Mammary microvascular endothelial cell (primary cell): ENCODE data around the genes LSM6 and EDNRA.

GRCh38 chr4:145178230-145178715 is 2.1 kb downstream of the OTUD4 start:
- RAMPAGE, long total RNA = no peak

- RAMPAGE, long total RNA = no peak
These were observed 346 bp downstream of the OTUD4 start for GRCh38 chr4:145180095-145180391.

- RAMPAGE, long total RNA = no peak
These were observed 2.6 kb upstream of the OTUD4 start for GRCh38 chr4:145182928-145183371.

DNA sequence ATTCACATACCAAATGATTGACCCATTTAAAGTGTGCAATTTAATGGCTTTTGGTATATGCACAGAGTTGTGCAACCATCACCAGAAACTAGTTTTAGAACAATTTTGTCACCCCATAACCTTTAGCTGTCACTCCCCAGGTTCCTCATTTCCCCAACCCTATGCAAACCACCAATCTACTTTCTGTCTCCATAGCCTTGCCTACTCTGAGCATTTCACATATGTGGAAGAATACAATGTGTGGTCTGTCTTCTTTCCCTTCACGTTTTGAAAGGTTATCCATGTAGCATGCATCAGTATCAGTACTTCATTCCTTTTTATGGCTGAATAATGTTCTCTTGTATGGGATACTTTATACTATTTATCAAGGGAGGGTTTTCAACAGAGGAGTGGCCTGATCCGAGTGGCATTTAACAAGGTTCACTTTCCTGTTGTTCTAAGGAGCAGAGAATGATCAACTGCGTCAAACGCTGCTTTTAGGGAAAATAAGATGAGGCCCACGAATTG is 1.3 kb upstream of the SMAD1 start:
- RAMPAGE, long total RNA = no peak

DNA sequence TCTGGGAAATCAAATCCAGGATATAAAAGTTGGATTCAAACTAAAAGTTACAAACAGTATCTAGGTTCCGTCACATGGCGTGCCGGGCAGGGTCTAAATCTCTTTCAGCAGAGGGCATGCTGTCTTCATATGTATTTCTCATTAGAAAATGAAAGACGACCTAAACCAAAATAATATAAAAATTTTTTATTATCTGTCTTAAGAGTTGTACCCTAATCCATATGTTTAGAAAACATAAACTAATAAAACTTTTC is 579 bp downstream of the MMAA start:
- RAMPAGE, long total RNA = no peak

GRCh38 chr4:145645924-145646334 is 26.7 kb downstream of the MMAA start:
- RAMPAGE, long total RNA = no peak

DNA sequence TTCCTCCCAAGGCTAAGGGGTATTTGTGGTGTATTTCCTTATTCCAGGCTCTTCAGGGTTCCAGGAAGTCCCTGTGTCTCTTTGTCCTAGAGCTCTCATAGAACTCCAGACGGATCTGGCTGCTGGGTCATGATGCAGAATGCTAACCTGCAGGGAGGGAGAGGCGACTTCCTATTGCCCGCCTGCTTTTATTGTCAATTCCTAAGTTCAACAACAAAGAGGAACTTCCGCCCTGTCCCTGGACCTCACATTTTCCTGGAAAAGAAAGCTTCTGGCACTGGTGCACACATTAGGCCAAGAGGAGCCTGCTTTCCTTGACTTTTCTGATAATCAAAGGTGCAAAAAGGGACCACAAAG is 46.0 kb upstream of the ZNF827 start:
- RAMPAGE, long total RNA = no peak

DNA sequence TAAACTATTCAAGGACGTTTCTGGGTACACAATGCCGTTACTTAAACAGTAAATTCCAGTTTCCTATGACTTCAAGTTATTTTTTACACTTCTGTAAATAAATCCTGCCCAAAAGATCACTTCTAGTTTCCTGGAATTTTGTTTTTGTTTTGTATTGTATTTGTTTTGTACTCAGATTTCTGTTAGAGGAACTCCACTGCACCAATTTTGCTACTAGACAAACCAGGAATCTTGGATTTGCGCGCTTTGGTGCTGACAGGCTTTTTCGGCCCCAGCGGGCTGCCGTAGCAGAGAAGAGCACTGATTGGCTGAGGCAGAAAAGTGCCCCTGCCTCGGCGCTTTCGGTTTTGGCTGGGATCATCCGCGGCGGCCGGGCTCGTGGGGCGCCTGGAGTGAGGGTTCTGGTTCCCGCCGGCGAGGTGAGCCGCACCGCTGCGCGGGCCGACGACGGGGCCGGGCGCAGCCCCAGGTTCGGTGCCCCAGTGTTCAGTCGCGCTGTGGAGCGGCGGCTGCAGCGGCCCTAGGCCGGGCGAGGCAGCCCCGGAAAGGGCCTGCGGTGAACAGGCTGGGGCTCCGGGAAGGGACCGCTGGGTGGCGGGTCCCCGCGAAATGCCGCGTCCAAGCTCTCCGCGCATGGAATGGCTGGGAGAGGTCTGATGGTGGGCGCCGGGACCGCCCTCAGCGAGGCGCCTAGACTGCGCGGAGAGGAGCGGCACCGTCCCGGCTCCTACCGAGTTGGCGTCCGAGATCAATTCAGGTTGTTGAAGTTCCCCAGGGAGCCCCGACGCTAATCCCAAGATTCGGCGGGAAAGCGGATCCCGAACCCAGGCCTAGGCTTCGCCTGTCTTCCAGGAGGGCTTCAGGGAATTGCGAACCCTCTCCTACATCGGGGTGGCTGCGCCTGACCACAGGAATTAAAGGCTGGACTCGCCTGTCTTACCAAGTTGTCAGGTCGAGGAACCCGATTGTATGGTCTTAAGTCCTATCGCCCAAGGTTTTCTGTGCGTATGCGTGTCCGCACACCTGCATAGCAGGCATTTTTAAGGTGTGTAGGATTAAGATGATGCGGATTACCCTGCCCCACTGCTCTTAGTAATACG is at the start of gene LSM6:
LSM6 (plus strand) TSS at position 326 of the 1,100 bp plus-strand sequence.
- RAMPAGE, long total RNA = start-site peak on the plus strand centred at position 353 of the sequence, 61 bp wide, 3,071 and 1,706 reads in 2 replicates

DNA sequence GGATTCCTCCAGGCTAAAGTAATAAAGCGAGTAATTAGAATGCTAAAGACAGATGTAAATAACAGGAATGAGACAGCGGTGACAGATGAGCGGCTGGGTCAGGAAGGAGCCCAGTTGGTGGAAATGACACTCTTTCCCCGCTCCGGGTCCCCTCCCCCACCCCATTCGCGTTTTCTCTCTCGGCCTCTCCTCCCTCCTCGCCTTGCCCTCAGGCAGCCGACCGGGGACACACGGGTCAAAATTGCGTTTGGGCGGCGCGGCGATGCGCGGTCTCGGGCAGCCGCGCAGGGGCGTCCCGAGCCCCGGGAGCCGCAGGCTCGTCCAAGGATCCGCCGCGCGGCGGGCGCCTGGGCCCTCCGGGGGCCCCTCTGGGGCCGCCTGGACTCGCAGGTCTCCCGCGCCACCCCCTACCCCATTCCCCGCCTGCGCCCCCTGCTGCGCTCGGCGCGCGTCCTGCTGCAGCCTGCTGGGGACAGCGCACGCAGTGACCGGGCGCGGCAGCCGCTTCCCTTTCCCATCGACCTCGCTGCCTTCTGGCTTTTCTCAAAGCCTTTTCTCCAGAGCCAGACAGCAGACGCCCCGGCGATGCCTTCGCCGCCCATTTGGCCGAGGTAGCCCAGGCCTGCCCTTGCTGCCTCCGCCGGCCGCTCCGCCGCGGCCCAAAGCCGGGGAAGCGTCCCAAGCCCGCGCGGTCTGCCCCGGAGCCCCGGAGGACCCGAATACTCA is 16.3 kb downstream of the POU4F2 start:
- RAMPAGE, long total RNA = no peak

DNA sequence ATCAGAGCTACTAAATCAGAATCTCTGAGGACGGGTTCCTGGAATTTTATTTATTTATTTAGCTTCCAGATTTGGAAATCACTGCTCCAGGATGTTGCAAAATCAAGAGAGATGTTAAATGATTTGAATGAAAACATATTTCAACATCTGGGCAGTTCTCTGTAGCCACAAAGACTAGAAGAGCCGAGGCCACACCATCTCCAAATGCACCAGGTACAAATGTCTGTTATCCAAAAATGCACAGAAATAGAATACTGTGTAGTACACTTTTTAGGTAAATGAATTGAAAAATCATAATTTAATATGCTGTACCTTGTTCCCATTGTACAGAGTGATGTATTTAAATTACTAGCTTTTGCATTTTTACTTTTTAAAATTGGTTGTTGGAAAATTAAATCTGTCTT is 151.1 kb upstream of the TTC29 start:
- RAMPAGE, long total RNA = no peak

- RAMPAGE, long total RNA = no peak
These were observed 188.3 kb upstream of the EDNRA start for GRCh38 chr4:147292452-147293052.

- RAMPAGE, long total RNA = no peak
These were observed at the start of gene EDNRA for GRCh38 chr4:147480283-147481226. EDNRA (plus strand) TSS chr4:147481097.

DNA sequence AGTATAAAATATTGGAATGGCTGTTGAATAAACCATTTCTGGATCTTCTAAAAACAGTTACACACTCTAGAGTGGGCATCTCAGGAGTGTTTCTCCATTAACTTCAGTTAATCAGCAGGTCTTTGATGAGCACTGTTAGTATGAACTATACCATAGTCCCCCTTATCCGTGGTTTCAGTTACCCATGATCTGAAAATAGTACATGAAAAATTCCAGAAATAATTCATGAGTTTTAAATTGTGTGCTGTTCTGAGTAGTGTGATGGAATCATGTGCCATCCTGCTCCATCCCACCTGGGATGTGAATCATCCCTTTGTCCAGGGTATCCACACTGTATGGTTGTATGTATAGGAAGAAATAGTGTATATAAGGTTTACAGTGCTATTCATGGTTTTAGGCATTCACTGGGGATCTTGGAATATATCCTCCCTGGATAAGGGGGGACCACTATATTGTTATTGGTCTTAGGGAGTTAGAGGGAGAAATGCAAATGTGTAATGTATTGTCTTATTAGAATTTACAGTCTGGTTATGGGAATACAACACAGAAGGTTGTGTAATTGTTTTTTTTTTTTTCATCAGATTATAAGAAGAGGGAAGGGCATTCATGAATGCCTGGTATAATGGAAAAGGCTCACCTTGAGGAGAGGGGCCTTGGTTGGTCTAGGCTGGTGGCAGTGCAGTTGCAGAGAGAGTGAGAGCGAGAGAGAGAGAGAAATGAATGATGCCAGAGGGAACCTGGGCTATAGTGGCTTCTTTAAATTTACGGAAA is 24.6 kb downstream of the ARHGAP10 start:
- RAMPAGE, long total RNA = no peak

GRCh38 chr4:147864568-147865034 is 132.7 kb downstream of the ARHGAP10 start:
- RAMPAGE, long total RNA = no peak

DNA sequence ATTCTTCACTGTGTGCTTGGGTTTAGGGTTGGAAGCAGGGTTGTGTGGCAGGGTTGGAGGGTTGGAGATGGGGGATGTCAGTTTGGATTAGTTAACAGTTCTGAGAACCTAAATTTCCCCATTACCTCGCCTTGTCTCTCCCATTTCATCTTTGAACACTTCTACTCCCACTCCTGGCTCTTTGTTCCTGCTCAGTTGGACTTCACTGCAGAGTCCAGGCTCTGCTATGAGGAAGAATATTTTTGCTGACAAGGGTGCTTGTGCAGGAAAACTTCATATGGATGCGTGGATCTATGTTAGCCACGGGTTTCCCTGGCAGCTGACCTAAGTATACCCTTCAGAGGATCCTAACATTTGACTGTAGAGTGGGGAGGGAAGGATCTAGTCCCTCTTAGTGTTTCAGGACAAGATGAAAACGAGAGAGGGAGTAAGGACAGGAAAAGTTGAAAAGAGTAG is 238.1 kb downstream of the ARHGAP10 start:
- RAMPAGE, long total RNA = no peak

GRCh38 chr4:148216586-148217452 is 225.4 kb downstream of the NR3C2 start:
- RAMPAGE, long total RNA = no peak

- RAMPAGE, long total RNA = no peak
These were observed 118.7 kb downstream of the NR3C2 start for GRCh38 chr4:148323160-148324178.

DNA sequence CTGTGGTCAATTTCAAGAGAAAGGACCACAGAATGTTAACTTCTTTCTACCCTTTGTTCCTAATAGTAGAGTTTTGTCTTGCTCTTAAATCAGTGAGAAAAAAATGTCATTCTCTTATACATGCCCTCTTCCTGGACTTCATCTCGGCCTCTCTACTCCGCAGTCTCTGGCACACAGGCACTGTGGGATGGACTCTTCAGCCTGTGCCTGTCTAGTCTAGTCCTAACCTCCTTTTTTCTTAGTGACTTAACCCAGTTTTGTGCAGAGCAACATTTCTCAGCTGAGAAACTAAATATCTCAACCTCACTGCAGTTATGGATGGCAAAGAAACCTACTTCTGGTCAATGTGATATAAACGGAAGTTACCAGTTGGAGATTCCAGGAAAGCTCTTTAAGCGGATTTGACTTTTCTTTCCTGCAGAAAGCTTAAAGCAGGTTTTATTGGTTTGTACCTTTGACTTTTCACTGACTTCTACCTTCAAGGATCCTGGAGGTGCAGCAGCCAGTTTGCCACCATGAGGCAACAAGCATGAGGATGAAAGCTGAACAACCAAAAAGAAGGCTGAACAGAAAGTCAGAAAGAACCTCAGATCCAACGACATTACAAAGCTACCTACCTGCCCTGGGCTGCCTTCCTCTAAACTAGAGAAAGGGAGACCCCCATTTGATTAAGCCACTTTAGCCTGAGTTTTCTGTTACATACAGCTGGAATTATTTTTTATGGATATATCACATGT is 55.3 kb downstream of the NR3C2 start:
- RAMPAGE, long total RNA = no peak

- RAMPAGE, long total RNA = no peak
These were observed 633.6 kb downstream of the IQCM start for GRCh38 chr4:149182093-149182389.

DNA sequence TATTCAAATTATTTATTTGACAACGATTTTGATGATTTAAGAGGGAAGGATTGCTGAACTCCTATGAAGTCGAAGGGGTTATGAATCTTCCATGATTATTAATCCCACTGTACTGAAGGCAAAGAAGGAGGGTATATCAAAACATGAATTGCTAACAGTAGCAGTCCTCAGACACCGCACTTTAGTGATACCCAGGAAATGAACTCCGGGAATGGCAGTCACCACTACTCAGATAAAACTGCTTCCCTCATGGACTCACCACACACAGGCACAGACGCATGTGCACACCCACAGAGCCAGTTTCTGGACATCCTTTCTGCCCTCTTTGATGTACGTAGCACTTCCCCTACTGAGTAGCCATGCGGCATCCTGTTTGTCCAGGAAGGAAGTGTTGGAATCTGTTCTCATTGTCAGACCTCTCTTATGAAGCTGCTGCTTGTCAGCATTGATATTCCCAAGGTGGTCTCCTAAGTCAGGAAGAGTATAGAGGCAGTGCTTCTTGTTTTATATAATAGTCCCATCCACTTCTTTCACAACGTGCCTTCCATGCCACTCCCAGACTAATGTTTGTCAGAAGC is 95.7 kb downstream of the DCLK2 start:
- RAMPAGE, long total RNA = no peak